Mesangial cell (primary cell): ENCODE data around the genes ORAI3, SETD1A and KAT8.

- RAMPAGE, long total RNA, result no peak
Observed at GRCh38 chr16:30927558-30928583, 4.5 kb downstream of the FBXL19 start.

- RAMPAGE, long total RNA, result no peak
Observed at GRCh38 chr16:30948903-30949613, at the start of gene ORAI3. TSS of gene ORAI3 (plus strand) at chr16:30949068.

- RAMPAGE, long total RNA, result no peak
Observed at GRCh38 chr16:30956720-30957412, 688 bp upstream of the SETD1A start.

DNA sequence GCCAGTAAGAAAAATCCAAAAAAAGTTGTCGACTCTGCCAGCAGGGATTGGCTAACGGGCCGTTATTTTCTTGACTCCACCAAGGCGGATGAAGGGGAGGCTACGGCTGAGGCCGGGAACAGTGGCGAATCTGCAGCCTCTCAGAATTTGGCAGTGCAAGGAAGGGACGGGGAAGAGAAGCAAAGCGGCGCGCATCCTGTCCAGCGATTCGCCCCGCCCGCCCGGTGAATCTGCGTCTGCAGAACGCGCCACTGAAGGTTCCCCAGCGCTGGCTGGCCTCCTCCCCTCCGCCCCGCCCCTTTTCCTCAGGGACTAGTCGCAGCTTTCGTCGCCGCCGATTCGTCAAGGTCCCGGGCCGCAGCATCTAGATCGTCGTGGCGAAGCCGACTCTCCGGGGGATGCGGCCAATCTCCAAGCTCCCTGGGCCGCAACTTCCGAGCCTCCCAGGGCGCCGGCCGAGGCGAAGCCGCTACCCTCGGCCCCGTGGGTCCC is at the start of gene SETD1A:
Gene SETD1A, plus strand, starts transcription at position 342 of the 492 bp plus-strand sequence.
- RAMPAGE, long total RNA, result no peak

- RAMPAGE, long total RNA, result no peak
Observed at GRCh38 chr16:30985401-30986415, 701 bp downstream of the HSD3B7 start.

- RAMPAGE, long total RNA, result no peak
Observed at GRCh38 chr16:30988109-30988418, 3.1 kb downstream of the HSD3B7 start.

- RAMPAGE, long total RNA, result no peak
Observed at GRCh38 chr16:31105636-31106390, 2.4 kb upstream of the BCKDK start.

GRCh38 chr16:31112160-31112639 is 4.0 kb downstream of the BCKDK start:
- RAMPAGE, long total RNA, result no peak

DNA sequence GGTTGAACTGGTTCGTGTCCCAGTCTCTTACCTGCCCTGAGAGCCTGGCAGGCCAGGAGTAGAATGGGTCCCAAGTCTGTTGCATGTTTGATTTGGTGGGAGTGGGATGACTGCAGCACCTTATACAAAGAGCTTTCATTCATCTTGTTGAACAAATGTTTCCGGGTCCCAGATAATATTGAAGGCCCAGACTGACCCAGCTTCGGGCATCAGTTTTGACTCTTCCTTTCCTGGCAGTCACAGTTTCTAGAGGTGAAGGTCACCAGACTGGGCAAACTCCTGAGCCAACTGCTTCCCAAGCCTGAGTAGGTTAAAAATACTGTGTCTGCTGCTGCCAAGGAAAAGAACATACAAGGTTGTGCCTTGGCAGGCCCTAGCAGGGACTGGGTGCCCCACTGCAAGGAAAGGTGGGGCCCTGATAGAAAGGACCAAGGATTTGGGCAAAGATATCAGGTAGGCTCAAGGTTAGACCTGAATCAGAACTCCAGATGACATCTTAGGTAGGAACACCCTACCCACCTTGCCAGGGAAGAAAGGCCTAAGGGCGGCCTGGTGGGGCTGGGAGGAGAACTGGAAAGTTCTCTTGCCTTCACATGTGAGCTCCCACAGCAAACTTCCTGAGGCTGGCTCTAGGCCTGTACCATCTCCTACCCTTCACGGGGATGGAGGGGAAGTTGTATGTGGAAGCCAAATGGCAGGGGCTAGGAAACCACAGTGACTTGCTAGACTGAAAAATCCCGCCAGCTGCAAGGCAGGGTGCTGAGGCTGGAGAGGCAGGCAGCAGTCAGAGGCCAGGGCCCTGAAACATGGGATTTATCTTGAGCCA is 4.6 kb upstream of the KAT8 start:
- RAMPAGE, long total RNA, result no peak

- RAMPAGE, long total RNA, result no peak
Observed at GRCh38 chr16:31117334-31118408, at the start of gene KAT8. TSS of gene KAT8 (plus strand) at chr16:31117664.

GRCh38 chr16:31179390-31179973 is 457 bp upstream of the FUS start:
- RAMPAGE, long total RNA, result no peak

DNA sequence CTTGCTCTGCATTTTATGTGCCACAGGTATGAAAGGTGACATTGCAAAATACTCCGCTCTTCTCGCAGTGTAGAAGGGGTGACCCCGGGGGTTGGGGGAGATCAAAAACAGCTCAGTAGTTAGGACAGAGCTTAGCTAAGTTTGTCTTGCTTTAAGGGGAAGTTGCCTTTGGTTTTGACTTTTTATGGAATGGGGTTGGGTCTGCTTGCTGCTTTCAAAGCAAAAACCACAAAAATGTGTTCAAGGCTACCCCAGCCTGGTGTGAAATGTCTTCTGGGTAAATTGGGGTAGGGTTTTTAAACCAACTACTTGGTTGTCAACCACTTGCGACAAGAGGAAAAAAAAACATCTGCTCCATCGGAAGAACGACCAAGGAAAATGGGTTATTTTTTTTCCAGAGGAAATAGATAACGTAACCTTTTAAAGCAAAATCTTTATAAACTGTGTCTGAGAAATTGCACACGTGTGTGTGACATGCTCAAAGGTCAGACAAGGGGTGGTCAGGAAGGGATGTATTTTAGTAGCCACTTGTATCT is 6.3 kb downstream of the FUS start:
- RAMPAGE, long total RNA, result no peak

- RAMPAGE, long total RNA, result no peak
Observed at GRCh38 chr16:31189490-31190607, 9.9 kb downstream of the FUS start.

- RAMPAGE, long total RNA, result no peak
Observed at GRCh38 chr16:31190608-31191295, 10.8 kb downstream of the FUS start.

GRCh38 chr16:31299781-31300071 is 40.0 kb downstream of the ITGAM start:
- RAMPAGE, long total RNA, result no peak

DNA sequence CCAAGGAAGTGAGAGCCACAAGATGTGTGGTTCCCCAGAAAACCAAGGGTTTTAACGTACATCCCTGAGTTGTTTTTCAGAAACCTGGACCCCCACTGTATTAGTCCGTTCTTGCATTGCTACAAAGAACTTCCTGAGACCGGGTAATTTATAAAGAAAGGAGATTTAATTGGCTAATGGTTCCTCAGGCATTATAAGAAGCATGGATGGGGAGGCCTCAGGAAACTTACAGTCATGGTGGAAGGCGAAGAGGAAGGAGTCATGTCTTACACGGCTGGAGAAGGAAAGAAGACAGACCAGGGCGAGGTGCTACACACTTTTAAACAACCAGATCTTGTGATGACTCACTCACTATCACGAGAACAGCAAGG is 7.8 kb upstream of the ITGAX start:
- RAMPAGE, long total RNA, result no peak

- RAMPAGE, long total RNA, result no peak
Observed at GRCh38 chr16:31477032-31477258, 5.0 kb downstream of the TGFB1I1 start.

- RAMPAGE, long total RNA, result no peak
Observed at GRCh38 chr16:31537259-31538095, 9.8 kb downstream of the AHSP start.

DNA sequence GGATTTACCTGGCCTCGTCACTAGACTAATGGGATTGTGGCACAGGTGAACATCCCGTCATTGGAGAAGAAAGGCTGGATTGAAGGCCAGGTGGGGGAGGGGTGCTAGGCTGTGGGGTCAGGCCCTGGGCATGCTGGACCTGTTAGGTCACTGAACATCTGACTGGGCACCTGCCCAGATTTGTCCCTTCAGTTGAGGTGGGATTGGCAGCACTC is 1.0 kb upstream of the KRBOX5 start:
- RAMPAGE, long total RNA, result no peak

DNA sequence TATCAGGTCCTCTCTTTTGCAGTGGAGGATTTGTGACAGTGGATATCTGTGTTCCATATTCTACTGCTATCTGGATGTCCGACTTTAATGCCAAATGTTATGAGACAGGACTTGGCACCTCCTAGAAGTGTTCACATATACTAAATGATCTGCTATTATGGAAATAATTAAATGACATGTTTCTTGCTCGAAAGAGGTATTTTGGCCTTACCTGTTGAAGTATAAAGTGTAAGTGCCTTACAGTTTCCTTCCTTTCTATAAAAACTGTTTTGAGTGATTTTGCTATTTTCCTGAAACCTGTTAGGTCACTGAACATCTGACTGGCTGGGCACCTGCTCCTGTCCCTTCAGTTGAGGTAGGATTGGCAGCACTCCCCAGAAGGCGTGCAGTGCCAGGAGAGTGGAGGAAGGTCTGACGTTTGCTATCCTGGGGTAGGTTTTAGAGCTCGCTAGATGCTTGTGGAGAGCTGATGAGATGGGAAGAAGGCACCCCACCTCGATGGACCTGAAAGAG is 1.1 kb downstream of the KRBOX5 start:
- RAMPAGE, long total RNA, result no peak